Right lobe of liver (tissue), 4 donors: Measurements from ENCODE around the genes ADTRP and HIVEP1.

GRCh38 chr6:11403976-11404435, 133.5 kb upstream of the TMEM170B start:
- PRO-cap, 4 experiments = peak in 1 of 4 experiments; most common plus-strand start chr6:11404304 (in 1); most common minus-strand start chr6:11404155 (in 1)
- RAMPAGE, long total RNA, 2 experiments = no peak in any of the 2 experiments

DNA sequence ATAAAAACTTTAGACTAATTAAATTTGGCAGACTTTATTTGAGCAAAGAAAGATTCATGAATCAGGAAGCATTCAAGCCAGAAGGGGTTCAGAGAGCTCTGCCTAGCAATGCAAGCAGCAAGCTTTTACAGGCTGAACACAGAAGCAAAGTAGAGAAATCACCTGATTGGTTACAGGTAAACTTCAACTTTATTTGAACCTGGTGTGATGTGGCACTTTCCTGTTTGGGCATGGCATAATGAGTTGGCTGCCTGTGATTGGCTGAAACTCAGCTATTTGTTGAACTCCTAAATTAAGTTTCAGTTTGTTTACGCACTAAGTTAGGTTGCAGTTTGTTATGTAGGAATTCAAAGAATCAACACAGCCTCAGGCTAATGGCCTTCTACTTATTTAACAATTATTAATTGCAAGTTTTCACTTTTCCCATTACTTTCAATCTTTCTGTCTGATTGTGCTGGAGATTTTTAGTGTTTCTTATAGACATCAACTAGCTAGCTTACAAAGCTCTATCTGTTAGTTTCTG, 122.9 kb upstream of the TMEM170B start:
- PRO-cap, 4 experiments = peak in 4 of 4 experiments; most common plus-strand start position 335 of the sequence (in 4); most common minus-strand start position 100 of the sequence (in 3)
- RAMPAGE, long total RNA, 2 experiments = no peak in any of the 2 experiments

DNA sequence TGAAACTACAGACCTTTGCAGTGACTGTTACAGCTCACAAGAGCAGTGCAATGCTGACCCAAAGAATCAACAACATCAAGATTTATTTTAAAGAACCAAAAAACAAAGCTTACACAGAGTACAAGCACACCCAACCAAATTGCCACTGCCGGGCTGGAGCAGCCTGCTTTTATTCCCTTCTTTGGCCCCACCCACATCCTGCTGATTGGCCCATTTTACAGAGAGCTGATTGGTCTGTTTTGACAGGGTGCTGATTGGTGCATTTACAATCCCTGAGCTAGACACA, 121.3 kb upstream of the TMEM170B start:
- PRO-cap, 4 experiments = peak in 3 of 4 experiments; most common minus-strand start position 144 of the sequence (in 3)
- RAMPAGE, long total RNA, 2 experiments = no peak in any of the 2 experiments

DNA sequence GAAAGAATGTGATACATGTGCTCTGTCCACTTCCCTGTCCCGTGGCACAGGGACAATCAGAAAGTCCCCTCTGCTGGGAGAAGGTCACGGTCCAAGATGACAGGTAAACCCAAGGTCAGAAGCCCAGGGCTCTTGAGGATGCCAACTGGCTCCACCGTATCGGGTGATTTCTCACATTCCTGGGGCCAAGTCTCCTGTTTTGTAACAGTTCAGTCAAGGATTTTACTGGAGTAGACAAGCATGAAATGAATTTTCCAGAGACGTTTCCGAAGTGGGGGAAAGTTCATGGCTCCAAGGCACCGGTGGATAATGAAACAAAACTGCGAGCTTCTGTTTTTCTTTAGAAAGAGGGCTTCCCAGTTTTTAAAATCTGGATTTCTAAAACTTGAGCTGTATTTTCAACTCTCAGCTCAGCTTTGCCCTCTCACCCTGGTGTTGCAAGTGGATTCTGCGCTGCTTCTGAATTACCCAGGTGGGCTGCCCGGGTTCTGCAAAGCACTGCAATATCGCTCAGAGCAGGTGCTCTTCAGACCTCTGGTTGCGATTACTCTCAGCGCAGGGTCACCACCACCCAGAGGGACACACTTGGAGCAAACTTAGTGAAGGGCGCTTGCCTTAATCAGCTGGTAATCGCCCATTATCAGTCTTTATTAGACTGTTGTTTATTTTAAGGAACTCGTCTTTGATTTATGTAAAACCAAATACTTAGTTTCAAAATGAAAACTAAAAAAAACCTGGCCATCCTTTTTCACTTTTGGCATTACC, 64.3 kb upstream of the TMEM170B start:
- PRO-cap, 4 experiments = peak in 3 of 4 experiments; most common plus-strand start position 279 of the sequence (in 1); most common minus-strand start position 546 of the sequence (in 2)
- RAMPAGE, long total RNA, 2 experiments = no peak in any of the 2 experiments

- PRO-cap, 4 experiments = no peak in any of the 4 experiments
- RAMPAGE, long total RNA, 2 experiments = no peak in any of the 2 experiments
These were observed 40.7 kb upstream of the TMEM170B start for GRCh38 chr6:11496467-11497539.

DNA sequence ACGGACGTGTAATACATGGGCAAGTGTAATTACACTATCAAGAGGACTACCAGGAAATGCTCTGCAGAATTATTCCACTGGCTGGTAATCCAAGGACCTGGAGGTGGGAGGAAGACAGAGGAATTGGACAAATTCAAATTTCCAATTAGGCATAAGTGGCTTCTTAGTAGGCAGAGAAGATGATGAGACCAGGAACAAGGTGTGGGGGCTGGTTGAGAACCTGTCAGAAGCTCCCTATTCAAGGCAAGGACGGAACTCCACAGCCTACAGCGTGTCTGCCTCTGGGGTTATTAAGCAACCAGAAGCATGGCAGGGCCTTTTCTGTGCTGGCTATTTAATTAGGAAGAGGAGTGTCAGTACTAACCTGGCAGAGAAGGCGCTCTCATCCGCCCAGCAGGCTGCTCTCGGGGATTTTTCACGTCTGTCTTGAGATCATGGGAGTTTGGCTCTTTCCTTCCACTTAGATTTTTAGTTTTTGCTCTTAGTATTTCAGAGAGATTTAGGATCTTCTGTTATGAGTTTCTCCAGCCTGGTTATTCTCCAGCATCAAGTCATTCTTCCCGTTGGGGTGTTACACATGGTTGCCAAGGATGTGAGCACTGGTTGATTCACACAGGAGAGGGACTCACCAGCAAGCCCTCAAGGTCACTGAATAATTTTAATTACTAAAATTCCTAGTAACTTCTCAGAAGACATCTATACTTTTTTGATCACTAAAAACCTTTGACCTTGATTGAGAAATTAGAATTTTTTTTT, 23.9 kb downstream of the ADTRP start:
- PRO-cap, 4 experiments = no peak in any of the 4 experiments
- RAMPAGE, long total RNA, 2 experiments = no peak in any of the 2 experiments

- PRO-cap, 4 experiments = peak in 1 of 4 experiments; most common plus-strand start chr6:11778822 (in 1); most common minus-strand start chr6:11778578 (in 1)
- RAMPAGE, long total RNA, 2 experiments = no peak in any of the 2 experiments
These were observed at the start of gene ADTRP for GRCh38 chr6:11778468-11779051. Gene ADTRP, minus strand, starts transcription at chr6:11778803.

DNA sequence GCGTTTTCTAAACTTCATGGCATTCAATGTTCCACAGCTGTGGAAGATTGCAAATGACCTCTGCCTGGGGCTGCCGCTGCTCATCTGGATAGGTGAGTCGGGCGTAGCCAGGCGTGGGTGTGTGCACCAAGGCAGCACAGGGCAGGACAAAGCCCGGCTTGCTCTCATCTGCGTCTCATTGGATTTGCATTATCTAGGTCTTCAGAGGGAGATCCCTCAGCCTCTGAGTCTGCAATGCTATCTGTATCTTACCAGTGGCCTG, 27.0 kb upstream of the ADTRP start:
- PRO-cap, 4 experiments = no peak in any of the 4 experiments
- RAMPAGE, long total RNA, 2 experiments = no peak in any of the 2 experiments

DNA sequence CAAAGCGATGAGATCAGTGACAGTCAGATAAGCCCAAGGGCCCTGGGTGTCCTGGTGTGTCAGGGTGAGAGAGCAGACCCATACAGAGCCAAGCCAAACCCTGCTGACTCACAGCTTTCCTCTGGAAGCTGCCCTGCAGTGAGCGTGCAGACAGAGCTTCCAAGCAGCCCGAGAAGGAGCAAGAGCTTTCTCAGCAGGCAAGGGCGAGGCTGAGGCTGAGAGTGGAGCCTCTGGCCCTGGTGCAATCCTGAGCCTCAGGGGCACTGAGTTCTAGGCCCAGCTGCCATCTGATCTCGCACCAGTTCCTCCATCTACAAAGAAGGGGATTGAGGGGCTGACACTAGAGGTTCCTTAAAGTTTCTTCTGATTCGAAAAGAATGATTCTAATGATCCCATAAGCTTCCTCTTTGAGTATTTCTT, 91.0 kb upstream of the HIVEP1 start:
- PRO-cap, 4 experiments = no peak in any of the 4 experiments
- RAMPAGE, long total RNA, 2 experiments = no peak in any of the 2 experiments

GRCh38 chr6:11938250-11939046, 73.7 kb upstream of the HIVEP1 start:
- PRO-cap, 4 experiments = peak in 1 of 4 experiments; most common plus-strand start chr6:11938639 (in 1)
- RAMPAGE, long total RNA, 2 experiments = no peak in any of the 2 experiments

DNA sequence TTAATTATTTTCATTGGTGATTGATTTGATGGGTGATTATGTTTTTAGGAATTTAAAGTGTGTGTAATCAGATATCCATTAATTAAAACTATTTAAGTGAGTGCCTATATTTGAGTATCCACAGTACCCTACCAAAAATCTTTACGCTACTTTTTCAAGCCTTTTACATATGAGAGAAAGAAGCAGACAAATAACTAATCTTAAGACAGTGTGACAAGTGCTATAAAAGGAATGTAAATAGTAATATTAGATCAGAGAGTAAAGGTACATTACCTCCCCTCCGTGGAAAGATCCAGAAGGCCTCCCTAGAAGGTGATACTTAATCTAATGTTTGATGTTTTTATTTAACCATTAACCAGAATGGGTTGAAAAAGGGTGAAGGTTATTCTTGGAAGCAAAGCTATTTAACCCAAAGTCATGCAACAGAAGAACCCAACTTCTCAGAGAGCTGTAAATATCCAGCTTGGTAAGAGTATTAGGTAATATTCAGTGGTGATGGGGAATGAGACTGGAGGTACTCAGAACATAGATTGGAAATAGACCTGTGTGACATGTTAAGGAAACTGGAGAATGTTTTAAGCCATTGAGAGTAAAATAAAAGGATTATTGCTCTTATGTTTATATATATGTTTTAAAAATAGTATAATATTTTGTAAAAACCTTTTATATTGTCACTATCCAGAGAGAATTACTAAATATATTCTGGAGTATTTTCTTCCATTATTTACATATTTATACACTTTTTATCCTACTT, 68.0 kb upstream of the HIVEP1 start:
- PRO-cap, 4 experiments = peak in 2 of 4 experiments; most common plus-strand start position 521 of the sequence (in 2); most common minus-strand start position 303 of the sequence (in 1)
- RAMPAGE, long total RNA, 2 experiments = no peak in any of the 2 experiments

- PRO-cap, 4 experiments = peak in 4 of 4 experiments; most common plus-strand start chr6:11975785 (in 4)
- RAMPAGE, long total RNA, 2 experiments = no peak in any of the 2 experiments
These were observed 36.6 kb upstream of the HIVEP1 start for GRCh38 chr6:11975314-11976009.

GRCh38 chr6:12012253-12012874, at the start of gene HIVEP1:
Gene HIVEP1, plus strand, starts transcription at chr6:12012312.
- PRO-cap, 4 experiments = peak in 4 of 4 experiments; most common plus-strand start chr6:12012315 (in 4); most common minus-strand start chr6:12012558 (in 3)
- RAMPAGE, long total RNA, 2 experiments = no peak in any of the 2 experiments

GRCh38 chr6:12012875-12013369, 810 bp downstream of the HIVEP1 start:
- PRO-cap, 4 experiments = peak in 4 of 4 experiments; most common plus-strand start chr6:12012958 (in 4); most common minus-strand start chr6:12013168 (in 4)
- RAMPAGE, long total RNA, 2 experiments = no peak in any of the 2 experiments

GRCh38 chr6:12013992-12014490, 1.9 kb downstream of the HIVEP1 start:
- PRO-cap, 4 experiments = peak in 1 of 4 experiments; most common minus-strand start chr6:12014272 (in 1)
- RAMPAGE, long total RNA, 2 experiments = no peak in any of the 2 experiments

DNA sequence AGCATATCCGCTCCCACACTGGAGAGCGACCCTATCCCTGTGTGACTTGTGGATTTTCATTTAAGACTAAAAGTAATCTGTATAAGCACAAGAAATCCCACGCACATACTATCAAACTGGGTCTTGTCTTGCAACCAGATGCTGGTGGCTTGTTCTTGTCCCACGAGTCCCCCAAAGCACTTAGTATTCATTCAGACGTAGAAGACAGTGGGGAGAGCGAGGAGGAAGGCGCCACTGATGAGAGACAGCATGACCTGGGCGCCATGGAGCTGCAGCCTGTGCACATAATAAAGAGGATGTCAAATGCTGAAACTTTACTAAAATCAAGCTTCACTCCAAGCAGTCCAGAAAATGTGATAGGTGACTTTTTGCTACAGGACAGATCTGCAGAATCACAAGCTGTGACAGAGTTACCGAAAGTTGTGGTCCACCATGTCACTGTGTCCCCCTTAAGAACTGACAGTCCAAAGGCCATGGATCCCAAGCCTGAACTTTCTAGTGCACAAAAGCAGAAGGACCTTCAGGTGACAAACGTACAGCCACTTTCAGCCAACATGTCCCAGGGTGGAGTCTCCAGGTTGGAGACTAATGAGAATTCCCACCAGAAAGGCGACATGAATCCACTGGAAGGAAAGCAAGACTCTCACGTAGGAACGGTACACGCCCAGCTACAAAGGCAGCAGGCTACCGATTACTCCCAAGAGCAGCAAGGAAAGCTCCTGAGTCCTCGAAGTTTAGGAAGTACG, 109.1 kb downstream of the HIVEP1 start:
- PRO-cap, 4 experiments = no peak in any of the 4 experiments
- RAMPAGE, long total RNA, 2 experiments = no peak in any of the 2 experiments

- PRO-cap, 4 experiments = no peak in any of the 4 experiments
- RAMPAGE, long total RNA, 2 experiments = no peak in any of the 2 experiments
These were observed 132.2 kb downstream of the HIVEP1 start for GRCh38 chr6:12144199-12144851.

DNA sequence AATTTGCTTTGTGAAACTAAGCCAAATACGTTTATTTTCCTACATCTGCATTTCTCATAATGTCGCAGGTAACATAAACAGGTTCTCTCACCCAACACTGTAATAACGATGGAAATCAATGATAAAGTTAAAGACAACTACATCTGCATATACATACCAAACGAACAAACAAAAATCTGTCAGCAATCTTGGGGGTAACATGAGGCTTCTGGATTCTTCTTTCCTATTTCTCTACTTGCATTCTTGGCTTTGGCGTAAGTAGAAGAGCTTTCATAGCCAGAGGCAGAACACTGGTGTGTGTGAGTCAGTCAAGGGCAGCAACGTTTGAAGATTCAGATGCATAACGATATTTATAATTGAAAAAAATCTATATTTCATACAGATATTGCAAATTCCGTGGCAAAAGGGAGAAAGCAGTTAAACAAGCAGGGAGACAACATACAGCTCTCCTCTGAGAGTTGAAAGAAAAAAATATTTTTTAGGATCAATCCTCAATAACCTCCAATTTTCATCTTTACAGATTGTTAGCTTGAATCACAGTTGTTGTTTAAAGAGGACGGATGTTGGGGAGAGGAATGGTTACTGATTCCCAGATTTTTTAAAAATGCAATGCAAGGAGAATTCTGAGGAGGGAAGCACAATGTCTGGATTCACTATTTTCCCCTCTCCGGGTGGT, 195.3 kb downstream of the EDN1 start:
- PRO-cap, 4 experiments = no peak in any of the 4 experiments
- RAMPAGE, long total RNA, 2 experiments = no peak in any of the 2 experiments

GRCh38 chr6:12749555-12750642, 33.3 kb downstream of the PHACTR1 start:
- PRO-cap, 4 experiments = no peak in any of the 4 experiments
- RAMPAGE, long total RNA, 2 experiments = no peak in any of the 2 experiments

DNA sequence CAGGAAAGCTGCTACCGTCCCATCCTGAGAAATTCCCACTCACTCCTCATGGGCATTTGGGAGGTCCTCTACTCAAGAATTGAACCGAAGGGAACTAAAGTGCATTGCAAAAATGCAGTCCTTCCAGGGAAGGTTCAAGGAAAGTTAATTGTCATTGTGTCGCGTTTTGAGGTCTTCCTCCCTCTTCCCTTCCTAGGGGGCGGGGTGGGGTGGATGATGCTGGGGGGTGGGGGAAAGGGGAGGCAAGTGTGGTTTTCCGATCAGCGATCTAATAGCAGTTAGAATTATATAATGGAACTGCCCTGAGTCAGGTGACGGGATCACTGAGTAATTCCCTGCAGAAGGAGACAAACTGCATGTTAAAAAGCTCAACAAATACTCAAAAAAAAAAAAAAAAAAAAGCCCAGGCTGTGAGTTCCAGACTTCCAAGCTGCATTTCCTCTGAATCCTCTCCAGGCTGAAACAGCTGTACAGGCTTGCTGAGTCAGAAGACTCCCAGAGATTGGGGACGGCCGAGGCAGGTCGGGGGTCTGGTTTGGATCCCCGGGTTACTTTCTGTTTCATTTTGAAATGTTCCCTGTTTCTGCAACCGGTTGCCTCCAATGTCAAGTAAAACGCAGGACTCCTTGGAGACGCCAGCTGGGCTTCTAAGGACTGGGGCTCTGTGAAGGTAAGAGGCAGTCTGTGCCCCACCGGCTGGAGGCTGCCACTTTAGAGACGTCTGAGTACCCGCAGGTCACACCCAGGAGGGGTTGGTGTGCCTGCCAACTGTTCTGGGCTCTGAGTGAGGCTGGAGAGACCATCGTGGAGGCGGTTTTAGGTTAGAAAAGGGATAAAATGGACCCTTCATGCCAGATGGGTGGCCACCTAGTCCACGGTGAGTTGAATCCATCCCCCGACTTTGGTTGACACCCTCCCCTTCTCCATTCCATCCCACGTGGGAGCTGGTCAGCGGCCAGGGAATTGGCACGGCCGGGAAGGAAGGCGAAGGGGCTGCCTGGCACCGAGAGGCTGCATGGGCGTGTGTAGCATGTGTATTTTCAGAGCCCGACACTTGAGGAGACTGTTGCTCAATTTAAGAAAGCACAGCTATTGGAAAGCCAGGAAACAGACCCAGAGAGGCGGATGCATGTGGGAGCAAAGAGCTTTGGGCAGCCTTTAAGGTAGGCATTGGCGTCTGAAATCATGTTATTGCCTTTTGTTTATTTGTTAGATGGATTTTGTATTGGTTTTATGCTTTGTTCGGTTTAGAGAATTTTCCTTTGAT, 240.7 kb downstream of the PHACTR1 start:
- PRO-cap, 4 experiments = peak in 2 of 4 experiments; most common plus-strand start position 498 of the sequence (in 2); most common minus-strand start position 443 of the sequence (in 1)
- RAMPAGE, long total RNA, 2 experiments = start-site peak on the plus strand in 1 of 2 experiments, centred at position 529 of the sequence, 8 reads per replicate